OCI-LY7 (cell line): ENCODE measurements around a stretch of chr10.

GRCh38 chr10:28940480-28940958 lies 263.2 kb downstream of the BAMBI start:
- PRO-cap = no peak
- RAMPAGE, long total RNA = no peak

DNA sequence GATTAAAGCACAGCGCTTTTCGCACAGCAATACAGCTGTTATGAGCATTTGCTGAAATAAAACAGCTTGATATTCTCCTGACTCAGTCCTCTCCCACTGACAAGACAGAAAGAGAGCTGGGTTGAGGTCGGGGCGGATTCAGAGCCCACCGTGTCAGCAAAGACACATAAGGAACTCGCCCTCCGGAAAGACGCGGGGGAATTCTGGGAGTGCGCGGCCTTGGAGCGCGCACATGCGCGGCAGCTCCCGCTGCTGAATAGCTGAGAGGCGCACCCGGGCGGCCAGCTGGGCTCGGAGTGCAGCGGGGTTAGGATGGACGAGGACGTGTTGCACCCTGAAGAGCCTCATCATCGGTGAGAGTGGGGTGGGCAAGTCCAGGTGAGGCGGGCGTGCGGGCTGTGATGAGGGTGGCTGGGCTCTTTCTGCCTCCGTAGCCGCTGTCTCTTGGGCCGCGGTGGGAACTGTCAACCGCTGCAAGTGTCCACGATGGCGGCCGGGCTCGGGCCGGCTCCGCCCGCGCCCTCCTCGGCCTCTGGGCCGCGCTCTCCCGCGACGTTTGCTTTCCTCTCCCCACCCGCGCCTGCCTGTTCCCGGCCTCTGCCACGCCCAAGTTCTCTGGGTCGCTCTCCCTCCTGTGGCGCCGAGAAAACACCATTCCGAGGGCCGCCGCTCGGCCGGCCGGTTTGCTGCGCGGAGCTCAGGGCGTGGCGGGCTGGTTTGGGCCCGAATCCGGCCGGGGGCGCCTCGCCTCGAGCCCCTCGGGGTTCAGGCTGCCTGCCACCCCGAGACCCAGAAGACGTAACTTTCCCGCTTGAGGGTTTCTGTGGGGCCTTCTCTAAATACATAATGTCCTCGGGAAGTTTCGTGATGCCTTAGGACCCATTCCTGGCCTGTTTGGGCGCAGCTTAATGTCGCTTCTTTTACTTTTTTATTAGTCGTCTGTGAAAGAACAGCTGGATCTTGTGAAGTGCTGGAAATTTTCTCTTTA lies 120.7 kb downstream of the LYZL1 start:
- PRO-cap = no peak
- RAMPAGE, long total RNA = no peak

DNA sequence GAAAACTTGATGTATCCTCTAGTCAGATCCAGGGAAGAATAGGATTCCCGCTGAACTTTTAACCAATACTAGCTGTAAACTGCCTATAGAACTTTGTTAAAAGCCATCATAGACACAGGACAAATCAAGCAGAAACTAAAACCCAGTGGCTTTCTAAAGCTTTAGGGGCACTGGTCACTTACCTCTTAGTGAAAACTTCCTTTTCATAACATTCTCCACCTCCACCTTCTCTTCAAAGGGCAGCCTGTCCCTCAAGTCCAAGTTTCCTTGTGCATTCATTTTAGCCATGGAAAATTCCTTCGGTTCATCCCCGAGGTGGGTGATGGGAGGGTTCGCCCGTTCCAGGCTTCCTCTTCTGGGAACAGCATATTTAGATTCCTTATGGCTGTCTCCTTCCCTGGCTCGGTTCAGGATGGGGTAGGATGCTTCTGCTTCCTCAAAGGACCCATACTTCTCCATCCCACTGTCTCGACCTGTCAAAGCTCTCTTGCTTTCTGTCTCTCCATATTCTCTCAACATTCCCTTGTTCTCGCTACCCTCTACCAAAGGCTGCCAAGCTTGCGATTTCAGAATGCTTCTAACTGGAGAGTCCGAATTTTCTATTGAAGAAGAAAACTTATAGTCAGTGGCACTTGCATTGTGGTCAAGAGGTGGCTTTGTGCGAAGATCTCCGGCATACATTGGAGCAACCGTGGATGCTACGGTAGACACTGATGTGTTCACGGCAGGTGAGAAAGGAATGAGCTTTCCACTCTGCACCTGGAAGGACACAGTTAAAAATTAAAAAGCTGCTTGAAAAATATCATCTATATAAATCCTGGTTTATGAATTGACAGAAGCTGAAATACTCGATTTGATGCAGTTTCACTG lies 111.3 kb downstream of the SVIL start:
- PRO-cap = no peak
- RAMPAGE, long total RNA = no peak

DNA sequence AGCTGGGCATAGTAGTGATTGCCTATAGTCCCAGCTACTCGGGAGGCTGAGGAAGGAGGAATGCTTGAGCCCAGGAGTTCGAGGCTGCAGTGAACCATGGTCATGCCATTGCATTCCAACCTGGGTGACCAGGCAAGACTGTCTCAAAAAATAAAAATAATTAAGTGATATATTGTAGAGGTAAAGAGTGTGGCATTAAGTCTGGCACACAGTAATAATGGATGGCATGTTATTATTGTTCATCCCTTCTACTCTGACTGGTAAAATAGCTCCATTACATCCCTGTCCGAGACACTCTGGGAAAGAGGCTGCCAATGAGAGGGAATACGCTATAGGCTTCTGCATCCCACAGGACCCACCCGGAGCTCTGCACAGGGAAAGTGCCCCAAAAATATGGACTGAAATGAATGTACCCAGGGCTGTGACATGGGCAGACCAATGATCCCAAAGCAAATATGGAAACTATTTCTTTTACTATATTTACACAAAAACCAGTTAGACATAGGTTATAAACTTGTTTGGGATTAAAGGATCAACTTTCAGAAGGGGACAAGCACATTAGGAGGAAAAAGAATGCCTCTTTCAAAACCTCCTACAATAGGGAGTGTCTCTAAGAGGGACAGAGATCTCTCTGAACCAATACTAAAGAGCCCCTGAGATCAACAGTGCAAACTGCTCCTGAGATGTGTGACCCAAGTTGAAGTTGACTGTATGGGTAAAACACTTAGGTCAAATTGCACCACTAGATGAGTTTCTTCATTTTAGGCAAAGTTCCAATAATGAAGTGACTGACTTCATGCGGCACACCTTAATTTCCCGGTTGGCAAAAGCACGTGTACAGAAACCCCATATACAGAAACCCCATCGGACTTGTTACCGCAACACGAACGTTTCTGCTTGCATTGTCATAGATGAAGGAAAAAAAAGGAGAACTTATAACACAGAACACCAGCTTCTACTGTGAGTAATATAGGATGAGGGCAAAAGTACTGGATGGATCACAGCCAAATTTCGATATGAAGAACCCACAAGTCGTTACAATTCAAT lies 4.6 kb downstream of the SVIL start:
- PRO-cap = no peak
- RAMPAGE, long total RNA = no peak

DNA sequence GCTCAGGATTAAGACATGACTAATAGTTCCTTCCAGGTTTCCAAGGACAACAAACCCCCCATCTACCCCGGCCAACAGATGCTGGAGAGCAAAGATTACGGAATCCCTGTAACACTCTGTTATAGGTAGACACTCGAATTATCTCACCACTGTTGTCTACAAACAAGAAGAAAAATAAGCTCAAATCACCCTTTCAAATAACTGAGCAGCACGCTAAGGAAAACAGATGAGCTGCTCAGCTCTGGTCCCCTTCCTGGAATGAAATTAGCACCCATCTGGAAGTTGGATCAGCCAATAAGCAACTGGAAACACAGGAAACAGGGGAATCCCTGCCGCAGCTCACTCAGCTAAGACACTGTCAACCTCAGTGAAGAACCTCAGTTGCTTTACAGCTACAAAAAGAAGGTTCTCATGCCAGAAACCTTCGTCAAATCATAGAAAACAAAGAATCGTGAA lies 56.9 kb upstream of the SVIL start:
- PRO-cap = no peak
- RAMPAGE, long total RNA = no peak

DNA sequence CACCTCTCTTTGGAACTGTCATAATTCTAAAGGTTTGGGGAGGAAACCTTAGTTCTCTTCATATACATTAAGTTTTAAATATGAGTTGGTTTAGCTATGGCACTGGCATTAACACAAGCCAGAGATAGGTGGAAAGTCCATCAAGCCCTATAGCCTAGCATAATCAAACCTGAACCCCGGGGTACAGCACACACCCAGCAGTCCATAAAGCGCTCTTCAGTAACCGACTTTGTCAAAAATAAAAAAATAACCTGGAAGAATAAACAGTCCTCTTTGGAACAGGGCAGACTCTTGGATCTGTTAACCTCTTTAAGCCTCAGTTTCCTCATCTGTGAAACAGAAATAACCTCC lies 99.4 kb upstream of the SVIL start:
- PRO-cap = no peak
- RAMPAGE, long total RNA = no peak

GRCh38 chr10:29740696-29741335 lies 106.0 kb upstream of the SVIL start:
- PRO-cap = no peak
- RAMPAGE, long total RNA = no peak

GRCh38 chr10:29820729-29821702 lies 186.2 kb upstream of the SVIL start:
- PRO-cap = no peak
- RAMPAGE, long total RNA = no peak

DNA sequence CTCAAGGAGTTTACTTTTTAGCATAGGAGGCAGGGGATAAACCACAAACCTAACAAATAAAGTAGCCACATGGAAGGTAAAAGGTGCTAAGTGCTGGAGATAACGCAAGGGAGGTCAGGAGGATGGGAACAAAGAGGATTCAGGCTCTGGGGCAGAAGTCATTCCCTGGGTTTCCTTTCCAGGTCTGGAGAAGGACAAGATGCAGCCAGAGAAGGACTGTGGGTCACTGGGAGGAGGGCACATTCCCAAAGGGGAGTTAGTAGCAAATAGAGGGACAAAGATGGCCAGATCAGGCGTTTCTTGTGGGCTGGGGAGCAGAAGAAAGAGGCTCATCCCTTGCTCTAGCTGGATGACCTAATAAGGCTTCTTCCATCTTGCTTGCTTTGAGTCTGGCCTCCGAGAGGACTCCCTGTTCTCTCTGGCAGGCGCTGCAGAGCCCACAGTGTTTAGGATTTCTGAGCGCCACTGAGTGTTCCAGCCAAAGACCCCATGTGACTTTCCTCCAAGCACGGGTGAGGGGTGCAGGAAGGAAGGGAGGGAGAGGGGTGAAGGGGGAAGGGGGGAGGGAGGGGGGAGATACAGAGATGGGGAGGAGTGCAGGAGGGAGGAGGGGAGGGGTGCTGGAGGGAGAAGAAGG lies 203.7 kb upstream of the SVIL start:
- PRO-cap = no peak
- RAMPAGE, long total RNA = no peak

- PRO-cap = no peak
- RAMPAGE, long total RNA = no peak
Observed at GRCh38 chr10:29839631-29840939, 205.3 kb upstream of the SVIL start.

DNA sequence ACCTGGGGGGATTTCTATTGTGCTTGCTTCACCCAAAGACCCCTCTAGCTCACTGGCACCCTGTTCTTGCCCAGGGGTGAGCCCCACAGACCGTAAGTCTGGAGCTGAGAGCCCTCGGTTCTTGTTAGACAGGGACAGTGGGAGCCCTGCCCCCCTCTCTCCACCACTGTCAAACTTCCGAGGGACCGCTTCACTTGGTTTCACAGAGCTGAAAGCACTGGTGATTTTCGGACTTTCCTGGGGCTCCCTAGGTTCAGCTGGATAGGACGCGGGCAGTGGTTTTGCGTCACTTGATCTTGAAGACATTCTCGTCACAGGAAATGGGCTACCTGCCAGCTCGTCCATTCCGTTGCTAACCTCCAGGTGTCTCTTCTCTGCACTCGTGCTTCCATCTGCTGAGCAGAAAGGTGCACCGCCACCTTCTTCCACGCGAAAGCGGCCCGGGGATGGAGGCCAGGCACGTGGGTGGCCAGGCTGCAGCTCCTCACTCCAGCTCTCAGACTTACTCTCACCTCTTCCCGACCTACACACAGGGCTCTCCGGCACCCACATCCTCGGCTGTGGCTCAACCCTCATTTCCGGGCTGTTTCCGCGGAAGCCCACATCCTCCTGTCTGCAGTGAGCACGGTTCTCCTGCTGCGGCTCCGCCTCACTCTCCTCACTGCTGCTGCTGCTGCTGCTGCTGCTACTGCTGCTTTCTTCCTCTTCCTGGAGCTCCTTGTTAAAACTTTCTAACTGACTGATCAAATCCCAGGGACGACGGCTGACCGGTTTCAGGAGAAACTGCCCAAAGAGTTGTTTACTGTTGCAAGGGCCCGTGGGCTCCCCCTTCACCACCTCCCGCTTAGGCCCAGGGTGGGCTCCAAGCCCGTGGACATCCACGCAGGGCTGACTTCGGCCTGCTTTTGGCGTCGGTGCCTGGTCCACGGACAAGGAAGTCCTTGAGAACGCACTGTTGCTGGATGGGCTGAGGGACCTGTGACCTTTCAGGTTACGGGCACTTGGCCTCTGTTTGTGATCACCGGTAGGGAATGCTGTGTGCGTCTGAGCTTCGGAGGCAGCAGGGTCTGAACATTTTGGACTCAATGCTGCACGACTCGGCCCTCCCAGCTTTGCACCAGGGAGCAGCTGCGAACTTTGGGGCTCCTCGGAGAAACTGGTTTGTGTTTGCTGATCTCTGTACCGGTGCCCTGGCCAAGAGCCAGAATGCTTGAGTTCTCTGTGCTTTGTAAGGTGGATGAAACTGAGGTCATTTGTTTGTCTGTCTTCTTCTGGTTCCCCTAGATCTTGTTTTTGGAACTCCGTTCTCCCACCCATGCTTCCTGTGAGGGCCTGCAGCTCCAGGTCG lies 32.0 kb downstream of the JCAD start:
- PRO-cap = no peak
- RAMPAGE, long total RNA = no peak

DNA sequence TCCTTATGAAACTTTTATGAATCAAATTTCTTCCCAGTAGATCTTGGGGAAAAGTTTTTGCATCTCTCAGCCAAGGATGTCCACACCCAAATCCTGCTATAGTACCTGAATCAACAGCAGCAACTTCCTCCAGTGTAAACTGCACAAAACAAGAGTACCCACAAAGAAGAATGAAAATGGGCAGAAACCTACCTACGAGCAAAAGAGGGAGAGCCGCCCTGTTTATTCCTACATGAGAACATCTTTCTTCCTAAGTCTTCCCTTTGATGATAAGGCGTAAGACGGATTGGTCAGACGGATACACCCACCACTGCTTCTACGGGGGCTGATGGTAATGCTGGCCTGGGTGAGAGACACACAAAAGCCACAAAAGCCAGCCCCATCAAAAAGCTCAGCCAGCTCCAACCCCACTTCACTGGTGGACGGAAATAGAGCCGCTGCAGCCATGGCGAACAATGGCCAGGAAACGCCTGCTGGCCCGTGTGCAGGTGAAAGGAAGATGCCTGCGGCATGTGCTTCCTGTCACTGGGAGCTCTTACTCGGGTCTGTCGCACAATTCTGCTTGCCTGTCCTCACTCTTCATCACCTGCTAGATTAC lies 10.4 kb downstream of the JCAD start:
- PRO-cap = no peak
- RAMPAGE, long total RNA = no peak

GRCh38 chr10:30058634-30059167 lies 685 bp downstream of the JCAD start:
- PRO-cap = no peak
- RAMPAGE, long total RNA = no peak

GRCh38 chr10:30432638-30433739 lies 995 bp upstream of the MAP3K8 start:
- PRO-cap = no peak
- RAMPAGE, long total RNA = no peak

GRCh38 chr10:30436186-30436919 lies 2.4 kb downstream of the MAP3K8 start:
- PRO-cap = no peak
- RAMPAGE, long total RNA = no peak

DNA sequence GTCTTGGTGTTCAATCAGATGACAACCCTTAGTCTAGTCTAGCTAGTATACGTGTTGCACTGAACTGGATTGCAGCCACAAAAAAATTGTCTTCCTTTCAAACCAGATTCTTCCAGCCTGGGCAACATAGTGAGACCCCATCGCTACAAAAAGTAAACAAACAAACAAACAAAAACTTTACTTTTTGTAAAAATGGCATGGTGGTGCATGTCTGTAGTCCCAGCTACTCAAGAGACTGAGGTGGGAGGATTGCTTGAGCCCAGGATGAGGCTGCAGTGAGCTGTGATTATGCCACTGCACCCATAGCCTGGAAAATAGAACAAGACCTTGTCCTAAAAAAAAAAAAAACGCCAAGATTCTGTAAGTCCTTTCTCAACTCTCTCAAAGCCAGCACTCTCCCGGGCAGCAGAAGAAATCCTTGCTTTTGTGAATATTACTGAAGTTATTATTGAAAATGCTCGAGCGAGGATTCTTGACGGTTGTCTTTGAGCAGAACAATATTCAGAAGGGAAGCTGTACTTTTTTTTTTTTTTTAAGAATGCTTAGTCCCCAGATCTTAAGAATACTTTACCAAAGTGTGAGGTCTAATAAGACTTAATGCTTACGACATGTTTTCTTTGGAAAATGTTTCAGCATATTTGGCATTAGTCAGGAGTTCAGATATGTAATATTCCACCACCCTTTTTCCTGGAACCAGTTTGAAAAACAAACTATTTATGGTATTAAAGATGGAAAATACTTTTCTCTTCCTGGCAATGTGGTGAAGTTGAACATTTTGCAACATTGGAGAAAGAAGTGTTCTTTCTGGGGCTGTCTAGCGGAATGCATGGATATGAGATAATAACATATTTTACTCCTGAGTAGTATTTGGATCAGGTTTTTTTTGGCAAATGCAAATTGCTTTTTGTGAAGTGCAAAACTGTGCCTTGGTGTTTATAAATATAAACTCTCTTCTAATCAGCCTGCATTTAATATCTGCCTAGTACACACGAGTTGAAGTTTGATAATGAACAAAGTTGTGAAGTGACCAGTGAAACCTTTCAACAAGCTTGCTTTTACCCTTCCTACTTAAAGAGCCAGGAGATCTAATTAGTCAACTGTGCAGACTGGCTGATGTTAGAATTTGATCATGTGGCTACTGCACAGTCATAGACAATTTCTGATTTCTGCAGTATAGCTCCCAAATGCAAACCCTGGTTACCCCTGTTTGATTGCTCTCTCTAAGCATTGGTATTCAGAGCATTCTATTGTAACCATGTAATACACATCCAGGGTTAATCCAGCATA lies 20.7 kb downstream of the MAP3K8 start:
- PRO-cap = no peak
- RAMPAGE, long total RNA = no peak

DNA sequence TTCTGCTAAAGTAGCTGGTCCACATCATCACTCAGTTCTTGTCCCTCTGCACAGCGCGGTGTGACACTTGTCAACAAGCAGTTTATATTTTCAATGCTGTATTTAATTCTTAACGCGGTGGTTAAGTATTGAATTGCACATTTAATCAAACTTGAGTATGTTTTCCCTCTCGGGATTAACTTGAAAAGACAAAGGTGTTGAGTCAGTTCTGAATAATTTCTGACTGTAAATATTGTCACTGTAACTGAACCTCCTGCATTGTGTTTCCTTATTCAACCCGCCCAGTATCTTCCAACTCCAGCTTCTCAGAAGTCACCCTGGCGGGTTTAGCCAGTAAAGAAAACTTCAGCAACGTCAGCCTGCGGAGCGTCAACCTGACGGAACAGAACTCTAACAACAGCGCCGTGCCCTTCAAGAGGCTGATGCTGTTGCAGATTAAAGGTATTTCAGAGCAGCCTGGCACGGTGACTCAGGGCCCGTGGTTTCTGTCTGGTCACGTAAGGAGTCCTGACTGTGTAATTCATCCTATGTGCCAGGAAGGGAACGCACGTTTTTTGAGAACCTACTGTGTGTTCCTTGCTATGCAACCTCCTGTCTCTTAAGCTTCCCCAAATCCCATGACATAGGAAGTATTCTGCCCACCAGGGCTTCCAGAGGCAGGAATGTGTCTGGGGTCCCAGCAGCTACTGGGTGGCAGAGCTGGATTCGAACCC lies 66.2 kb upstream of the LYZL2 start:
- PRO-cap = no peak
- RAMPAGE, long total RNA = no peak

DNA sequence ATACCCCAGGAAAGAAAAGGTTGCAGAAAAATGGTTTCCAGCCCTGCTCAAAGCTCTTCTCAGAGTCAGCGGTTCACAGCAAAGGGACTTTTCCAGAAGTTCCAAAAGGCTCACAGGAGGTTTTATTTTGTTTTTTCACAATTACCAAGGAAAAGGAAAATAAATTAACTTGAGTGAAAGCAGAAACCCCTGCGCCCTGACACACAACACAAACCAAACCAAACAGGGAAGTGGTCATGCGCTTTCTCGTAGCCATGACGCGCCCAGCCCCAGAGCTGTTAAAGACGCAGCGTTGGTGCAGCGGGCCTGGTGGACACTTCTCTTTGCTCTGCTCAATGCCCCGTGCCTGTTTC lies 134.3 kb upstream of the LYZL2 start:
- PRO-cap = no peak
- RAMPAGE, long total RNA = no peak

DNA sequence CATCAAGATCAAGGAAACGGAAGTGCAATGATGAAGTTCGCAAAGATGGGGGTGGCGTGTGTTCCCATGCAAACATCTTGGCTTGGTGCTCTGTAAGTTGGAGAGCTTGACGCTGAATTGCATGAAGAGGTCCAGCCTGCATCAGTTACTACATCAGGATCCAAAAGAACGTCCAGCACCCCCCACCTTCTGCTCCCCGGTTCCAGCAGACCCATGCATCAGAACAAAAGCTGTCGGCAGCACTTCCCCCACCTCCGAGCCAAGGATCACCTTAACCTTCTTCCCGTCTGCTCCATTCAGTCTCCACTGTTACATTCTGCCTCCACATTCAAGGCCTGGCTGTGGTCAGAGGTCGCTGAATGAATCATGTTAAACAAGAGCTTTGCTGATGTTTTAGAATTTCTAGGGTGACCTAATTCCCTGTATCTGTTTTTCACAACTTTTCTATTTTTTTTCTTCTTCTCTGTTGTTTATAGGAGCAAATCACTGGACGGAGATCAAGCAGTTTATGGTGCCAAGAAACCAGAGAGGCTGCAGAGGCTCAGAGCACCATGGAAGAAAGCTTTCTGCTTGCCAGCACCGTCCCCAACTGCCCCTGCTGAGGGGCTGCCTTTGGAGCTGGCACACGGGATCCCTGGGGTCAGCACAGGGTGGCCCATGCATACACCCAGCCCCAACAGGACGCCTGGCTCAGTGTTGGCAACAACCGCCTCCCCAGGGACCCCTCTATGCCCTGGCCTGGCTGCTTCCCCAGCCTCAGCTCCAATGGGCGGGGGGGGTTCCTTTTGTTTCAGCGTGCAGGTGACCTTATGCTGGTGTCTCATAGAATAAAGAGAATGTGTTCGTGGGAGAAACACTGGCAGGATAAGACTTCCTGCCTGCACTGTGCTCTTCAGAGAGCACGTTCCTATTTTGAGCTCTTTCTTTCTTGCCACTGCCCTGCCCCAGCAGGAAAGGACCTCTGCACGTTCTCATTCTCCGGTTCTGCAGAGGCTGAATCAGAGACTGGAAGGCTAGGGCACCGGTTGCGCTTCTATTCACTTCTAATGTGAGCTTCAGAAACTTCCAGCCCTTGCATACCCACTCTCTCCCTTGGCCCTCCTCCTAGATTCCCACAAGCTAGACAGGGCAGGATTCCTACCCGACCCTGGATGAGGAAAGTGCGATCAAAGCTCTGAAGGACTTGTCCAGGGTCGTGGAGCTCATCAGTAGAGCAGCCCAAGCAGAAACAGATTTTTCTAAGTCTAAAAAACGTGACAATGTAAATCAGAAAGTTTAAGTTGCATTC lies 182.7 kb upstream of the LYZL2 start:
- PRO-cap = no peak
- RAMPAGE, long total RNA = no peak

GRCh38 chr10:30816103-30816641 lies 186.6 kb upstream of the LYZL2 start:
- PRO-cap = no peak
- RAMPAGE, long total RNA = no peak